Lower leg skin (tissue), 2 donors: Measurements from ENCODE around the gene CNDP2.

- PRO-cap = no peak
- RAMPAGE, long total RNA, 2 experiments = no peak in any of the 2 experiments
Measured at GRCh38 chr18:74203775-74204317, 55.5 kb downstream of the TIMM21 start.

- PRO-cap = unidirectional peak, minus-strand start at chr18:74458198
- RAMPAGE, long total RNA, 2 experiments = no peak in any of the 2 experiments
Measured at GRCh38 chr18:74457641-74458654, 840 bp upstream of the DIPK1C start.

GRCh38 chr18:74496173-74497511 is at the start of gene CNDP2:
Gene CNDP2 (plus strand): TSS chr18:74496363.
- PRO-cap = bidirectional peak, plus-strand start at chr18:74496377, minus-strand start at chr18:74496048
- RAMPAGE, long total RNA, 2 experiments = start-site peak on the plus strand in 2 of 2 experiments, at chr18:74496317-74496395 at its widest, 259 to 460 reads per replicate

DNA sequence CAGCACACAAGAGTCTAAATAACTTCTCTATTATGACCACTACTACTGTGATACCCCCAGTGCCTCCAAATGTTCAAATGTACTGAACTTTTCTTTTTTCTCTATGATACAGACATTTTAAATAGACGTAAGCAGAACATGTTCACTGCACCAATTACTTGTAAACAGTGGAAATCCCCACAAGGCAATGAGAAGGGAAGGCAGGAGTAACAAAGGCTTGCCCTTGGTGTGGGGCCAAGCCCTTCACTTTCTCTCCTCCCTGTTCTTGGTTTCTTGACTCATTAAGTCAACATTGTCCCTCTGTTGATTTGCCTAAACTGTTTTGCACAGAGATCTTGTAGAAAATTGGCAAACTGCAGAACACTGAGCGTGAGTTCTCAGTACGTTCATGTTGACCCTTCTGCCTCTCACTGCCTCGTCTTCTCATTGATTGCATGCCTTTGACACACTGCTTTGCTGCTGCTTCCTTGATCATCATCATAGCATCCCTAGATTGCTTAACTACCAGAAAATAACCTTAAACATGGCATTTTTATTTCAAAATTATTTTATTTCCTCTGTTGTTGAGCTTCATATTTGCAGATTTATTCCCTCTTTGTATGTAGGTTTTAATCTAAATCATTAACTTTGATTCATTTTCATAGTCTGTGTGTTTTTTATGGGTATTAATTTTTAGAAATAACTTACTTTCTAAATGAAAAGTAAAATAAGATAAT is 257.7 kb downstream of the PTGR3 start:
- PRO-cap = no peak
- RAMPAGE, long total RNA, 2 experiments = no peak in any of the 2 experiments

GRCh38 chr18:75026895-75027383 is 182.0 kb downstream of the PTGR3 start:
- PRO-cap = no peak
- RAMPAGE, long total RNA, 2 experiments = no peak in any of the 2 experiments

DNA sequence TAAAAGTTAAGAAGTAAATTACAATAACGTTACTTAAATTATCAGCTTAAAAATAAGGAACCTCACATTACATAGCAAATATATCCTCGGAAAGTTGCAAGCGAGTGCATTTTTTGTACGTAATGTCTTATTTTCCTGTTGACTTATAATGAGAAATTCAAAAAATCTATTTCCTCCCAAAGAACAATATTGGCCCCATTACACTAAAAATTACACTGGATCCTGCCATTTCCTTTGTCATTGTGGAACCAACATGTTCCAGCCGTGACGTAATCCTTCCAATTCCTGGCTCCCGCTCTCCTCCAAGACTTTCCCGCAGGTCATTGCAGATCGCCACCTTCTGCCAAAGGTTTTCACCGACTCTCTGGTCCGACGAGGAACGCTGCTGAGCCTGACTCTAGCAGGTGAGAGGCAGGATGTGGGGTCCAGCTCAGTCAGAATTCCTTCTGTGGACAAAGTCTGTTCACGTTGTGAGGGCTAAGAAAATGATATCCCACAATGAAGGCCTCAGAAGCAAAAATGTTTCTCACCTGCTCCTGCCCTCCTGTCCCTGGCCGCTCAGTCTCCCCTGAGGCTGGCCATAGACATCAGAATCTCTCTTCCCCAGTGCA is 38.0 kb downstream of the PTGR3 start:
- PRO-cap = no peak
- RAMPAGE, long total RNA, 2 experiments = no peak in any of the 2 experiments

- PRO-cap = no peak
- RAMPAGE, long total RNA, 2 experiments = no peak in any of the 2 experiments
Measured at GRCh38 chr18:75214639-75215407, 4.2 kb downstream of the TSHZ1 start.

DNA sequence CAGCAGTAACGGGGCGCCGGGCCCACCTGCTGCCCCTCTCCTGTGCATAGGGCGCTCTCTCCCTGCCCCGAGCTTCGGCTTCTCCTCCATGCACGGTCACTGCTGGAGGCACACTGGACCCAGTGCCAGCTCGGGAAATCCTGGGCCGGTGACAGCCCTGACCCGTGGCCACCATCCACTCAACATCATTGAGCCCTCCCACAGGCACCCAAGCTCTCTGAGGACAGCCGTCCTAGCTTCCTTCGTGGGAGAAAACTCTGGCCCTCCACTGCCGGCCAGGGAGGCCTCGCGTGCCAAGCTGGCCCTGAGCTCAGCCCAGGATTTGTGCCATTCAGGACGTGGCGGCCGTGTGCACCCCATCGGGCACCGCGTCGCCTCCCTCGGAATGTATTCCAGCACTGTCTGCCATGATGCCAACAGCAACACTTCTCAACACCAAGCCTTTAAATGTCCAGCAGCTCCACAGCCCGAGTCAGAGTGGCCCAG is 35.8 kb downstream of the ZNF516 start:
- PRO-cap = no peak
- RAMPAGE, long total RNA, 2 experiments = no peak in any of the 2 experiments

- PRO-cap = no peak
- RAMPAGE, long total RNA, 2 experiments = start-site peak on the minus strand in 1 of 2 experiments, at chr18:76486720-76486784 at its widest, 17 reads per replicate
Measured at GRCh38 chr18:76486159-76486902, 8.7 kb downstream of the ZNF516 start.

DNA sequence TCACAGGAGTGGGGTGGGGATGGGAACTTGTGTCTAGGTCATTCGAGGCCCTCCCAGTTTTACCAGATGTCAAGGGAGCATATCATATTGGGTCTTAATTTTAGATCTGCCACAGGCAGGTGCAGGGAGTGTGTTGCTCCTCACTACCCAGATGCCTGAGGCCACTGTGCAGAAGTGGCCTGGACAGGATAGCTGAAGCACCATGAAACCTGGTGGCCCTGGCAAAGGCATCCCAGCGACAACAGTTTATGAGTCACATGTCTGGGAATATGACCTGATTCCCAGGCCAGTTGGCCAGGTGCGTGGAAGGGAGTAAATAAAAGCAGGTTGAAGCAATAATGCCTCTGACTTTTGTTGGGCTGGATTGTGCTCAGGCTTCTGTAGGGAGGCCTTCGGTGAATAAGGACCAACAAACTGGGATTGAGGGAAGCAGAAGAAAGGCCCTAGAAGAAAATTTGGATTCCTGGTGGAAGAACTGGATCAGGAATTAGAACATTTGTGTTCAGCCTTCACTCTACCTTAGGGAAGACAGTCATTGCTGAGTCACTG is 78.3 kb upstream of the ZNF516 start:
- PRO-cap = no peak
- RAMPAGE, long total RNA, 2 experiments = no peak in any of the 2 experiments

DNA sequence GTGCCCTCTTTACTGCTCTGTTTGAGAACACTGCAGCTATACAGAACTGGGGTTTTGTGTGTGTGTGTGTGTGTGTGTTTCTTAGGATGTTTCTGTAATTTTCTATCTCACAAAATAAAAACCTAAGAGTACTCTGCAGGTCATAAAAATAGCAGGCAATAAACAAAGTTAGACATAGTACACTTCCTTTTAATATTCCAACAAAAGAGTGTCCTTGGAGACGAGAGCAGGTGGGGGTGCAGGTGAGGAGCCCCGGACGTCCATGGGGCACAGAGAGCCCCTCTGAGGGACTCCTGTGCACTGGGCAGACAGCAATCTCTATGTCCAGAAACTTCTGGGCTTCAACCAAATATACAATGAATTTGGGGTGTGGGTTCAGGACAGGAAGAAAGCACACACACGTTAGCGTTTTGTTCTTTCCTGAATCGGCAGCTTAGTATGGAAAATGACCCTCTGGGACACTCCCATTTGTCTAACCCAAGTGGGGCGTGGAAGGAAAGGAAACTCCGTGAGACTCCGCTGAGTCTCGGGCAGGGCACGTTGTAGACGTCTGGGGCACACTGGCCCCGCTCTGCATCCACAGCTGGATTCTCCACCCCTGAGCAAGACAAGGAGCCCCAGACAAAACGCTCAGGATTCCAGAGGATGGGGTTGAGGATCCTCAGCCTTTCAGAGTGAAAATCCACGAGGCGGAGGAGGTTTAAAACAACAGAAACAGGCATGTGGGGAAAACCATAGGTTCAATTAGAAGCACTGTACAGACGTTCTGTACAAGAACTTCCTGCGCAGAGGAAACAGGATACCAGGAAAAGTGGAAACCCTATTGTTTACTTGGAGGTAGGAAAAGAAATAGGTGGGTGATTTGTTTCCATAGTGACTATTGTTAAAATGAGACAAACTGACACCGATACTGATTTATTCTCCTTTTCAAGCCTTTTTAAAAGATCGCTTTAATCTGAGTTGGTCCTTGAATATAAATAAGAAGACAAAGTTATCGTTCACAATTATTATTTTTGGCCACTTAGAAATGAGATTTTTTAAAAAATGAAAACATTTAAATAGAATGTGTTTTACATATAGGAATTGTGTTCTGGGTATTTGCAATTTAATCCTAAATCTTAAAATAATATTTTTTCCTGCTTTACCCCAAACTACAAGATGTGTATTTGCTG is 125.0 kb upstream of the ZNF236 start:
- PRO-cap = no peak
- RAMPAGE, long total RNA, 2 experiments = no peak in any of the 2 experiments

DNA sequence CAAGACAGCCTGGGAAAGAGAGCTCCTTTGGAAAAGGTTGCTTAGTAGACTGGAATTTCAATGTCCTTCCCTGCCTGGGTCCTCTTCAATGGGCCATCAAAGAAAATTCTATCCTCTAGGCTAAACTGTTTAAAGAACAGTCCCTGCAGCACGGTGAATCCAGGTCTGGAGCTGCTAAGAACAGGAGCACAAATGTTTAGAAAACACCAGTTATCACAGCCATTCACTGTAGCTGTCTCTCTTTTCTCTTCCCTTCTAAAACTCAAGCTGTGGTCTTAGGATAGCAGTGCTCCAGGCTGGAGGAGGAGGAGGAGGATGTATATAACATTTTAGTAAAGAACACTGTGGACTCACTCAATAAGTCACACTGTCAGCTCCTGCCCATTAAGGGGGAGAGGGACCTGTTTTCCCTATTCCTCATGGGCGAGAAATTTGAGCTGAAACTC is 115.0 kb upstream of the ZNF236 start:
- PRO-cap = no peak
- RAMPAGE, long total RNA, 2 experiments = no peak in any of the 2 experiments

GRCh38 chr18:76875256-76875884 is 53.0 kb downstream of the ZNF236 start:
- PRO-cap = no peak
- RAMPAGE, long total RNA, 2 experiments = no peak in any of the 2 experiments

GRCh38 chr18:76953478-76953908 is 131.1 kb downstream of the ZNF236 start:
- PRO-cap = no peak
- RAMPAGE, long total RNA, 2 experiments = no peak in any of the 2 experiments

- PRO-cap = no peak
- RAMPAGE, long total RNA, 2 experiments = no peak in any of the 2 experiments
Measured at GRCh38 chr18:76955404-76956385, 133.3 kb downstream of the ZNF236 start.

DNA sequence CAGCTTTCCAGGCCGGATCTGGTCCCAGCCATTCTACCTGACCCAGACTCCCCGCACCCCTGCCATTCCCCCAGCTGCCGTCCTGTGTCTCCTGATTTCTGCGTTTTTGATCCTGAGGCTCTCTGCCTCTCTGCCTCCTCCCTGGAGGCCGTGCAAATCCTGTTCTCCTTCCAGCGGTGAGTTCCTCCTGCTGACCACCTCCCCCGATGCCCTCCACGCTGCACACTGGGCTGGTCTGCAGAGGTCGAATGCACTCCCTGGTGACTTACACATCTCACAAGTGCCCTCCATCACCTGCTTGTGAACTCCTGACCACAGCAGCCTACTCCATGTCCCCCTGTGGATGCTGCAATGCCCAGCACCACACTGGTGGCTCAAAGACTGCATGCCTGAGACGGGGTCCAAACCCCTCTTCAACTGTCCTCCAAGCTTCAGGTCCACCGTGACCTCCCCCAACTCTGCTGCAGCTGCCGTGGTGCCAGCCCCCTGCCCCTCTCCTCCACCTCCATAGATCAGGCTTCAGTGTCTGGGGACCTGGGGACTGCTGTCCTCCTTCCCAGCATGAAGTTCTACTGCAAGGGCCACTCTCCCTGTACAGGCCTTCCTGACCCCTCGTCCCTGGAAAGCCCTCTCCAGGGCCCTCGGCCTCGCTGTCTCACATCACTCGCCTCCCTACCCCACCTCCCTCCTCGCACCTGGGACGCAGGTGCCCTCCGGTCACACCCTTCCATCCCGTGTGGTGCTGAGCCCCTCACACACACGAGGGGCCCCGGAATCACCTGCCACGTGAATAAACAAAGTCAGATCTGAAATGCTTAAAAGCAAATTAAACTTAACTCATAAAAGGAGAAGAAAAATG is 88.5 kb downstream of the MBP start:
- PRO-cap = no peak
- RAMPAGE, long total RNA, 2 experiments = no peak in any of the 2 experiments

DNA sequence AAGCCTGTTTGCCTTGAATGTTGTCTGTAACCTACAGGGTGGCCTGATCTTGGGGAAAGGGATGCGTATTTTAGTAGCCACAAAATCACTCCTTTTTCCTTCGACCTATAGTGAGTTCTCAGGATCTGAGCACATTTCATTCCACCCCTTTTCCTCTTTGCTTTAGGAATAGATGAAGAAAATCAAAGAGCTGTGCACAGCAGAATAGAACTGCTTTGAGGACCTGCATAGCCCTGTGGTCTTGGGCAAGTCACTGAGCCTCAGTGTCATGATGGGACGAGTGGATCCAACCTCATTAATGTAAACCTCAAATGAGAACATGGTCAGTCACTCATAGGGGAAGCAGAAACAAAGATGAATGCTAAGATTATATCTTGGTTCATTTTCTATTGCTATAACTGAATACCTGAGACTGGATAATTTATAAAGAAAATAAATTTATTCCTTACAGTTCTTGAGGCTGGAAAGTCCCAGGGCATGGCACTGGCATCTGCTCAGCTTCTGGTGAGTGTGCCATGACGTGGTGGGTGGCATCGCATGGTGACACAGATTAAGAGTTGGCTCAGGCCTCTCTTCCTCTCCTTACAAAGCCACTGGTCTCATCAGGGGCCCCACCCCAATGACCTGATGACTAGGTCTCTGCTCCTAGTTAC is 67.7 kb downstream of the MBP start:
- PRO-cap = no peak
- RAMPAGE, long total RNA, 2 experiments = no peak in any of the 2 experiments

GRCh38 chr18:77107842-77108654 is 24.5 kb downstream of the MBP start:
- PRO-cap = bidirectional peak, plus-strand start at chr18:77108184, minus-strand start at chr18:77108037; bidirectional peak, plus-strand start at chr18:77108449, minus-strand start at chr18:77108260
- RAMPAGE, long total RNA, 2 experiments = no peak in any of the 2 experiments

- PRO-cap = unidirectional peak, plus-strand start at chr18:77165935
- RAMPAGE, long total RNA, 2 experiments = no peak in any of the 2 experiments
Measured at GRCh38 chr18:77165564-77166208, 33.1 kb upstream of the MBP start.

DNA sequence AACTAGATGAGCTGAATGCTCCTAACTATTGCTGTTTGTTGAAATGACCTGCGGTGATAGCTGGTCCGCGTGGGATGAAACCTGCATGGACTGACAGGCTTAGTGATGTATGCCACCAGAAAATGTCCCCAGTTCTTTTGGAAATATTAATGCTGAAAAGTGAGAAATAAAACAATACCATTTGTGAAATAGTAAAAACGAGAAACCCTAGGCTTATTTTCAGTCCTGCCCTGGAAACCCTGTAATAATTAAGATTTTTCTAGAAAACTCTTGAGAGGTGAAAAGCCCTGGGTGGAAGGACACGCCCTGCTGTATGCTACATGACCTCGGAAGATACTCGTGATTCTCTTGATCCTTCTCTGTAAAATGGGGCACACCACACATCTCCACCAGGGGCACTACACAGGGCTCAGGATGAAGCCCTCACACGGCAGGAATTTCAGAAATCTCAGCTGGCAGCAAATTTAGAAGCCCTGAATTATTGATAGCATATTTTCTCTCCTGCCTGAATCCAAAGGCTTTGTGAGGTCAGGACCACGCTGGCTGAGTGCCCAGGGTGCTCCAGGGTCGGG is 42.3 kb upstream of the GALR1 start:
- PRO-cap = no peak
- RAMPAGE, long total RNA, 2 experiments = no peak in any of the 2 experiments